SJCRH30 (cell line): ENCODE measurements around the genes CD36, HGF, SEMA3D and CROT.

DNA sequence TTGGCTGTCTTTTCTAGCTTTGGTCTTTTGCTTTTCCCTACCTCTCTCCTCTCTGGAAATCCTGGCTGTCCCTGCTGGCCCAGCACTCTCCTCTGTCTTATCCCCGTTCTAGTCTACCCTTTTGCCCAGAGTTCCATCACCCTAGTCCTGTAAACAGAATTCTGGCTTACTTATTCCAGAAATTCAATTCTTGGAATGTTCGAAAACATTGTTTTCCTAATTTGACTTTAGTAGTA is 3.0 kb downstream of the GNAI1 start:
- RAMPAGE, long total RNA, result no peak

DNA sequence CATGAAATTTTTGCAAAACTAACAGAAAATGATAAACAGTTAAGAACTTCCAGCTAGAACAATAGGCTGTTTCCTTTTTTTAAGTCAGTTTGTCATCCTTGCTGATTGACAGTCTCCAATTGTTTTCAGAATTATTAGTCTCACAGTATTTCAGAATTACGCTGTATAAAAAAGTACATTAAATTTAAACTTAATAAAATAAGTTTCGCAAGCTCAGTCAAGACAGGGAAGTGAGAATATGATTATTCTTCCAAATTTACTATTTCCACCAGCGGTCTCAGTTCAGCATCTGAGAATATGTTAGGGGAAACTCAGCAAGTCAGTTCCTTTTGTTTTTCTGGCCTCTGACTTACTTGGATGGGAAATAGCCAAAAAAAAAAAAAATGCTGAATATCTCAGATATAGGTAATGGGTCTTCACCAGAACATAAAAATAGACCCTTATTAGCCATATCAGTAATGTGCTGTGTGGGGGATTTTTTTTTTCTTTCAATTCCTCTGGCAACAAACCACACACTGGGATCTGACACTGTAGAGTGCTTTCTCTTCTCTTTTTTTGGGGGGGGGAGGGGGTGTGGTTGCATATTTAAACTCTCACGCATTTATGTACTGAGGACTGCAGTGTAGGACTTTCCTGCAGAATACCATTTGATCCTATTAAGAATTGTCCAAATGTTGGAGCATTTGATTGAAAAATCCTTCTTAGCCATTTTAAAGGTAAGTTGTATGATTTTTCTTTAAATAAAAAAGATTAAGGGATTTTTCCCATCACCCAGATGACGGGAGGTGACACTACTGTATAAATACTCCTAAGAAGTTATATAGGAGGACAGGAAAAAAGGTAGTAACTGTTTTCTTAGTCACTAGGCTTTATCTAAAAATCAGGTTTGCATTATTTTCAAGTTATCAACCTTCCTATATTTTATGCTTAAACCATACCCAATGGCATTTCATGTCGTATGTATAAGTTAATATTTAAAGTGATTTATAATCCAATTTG is at the start of gene CD36:
CD36 (plus strand) TSS at position 612 of the 999 bp plus-strand sequence.
- RAMPAGE, long total RNA, result no peak

DNA sequence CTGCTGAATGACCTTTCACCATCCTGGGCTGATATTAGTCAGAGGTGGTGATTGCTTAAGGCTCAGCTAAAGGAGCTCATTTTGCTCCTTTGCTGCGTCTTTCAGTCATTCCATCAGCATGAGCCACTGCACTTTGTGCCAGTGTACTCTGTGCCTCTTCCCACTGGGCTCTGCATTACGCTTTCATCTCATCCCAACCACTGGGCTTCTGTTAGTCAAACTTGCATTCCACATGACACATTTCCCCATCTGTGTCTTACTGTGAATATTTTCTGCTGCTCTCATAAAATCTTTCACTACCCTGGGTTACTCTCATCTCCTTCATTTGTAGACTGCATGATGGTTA is 84.4 kb downstream of the CD36 start:
- RAMPAGE, long total RNA, result no peak

DNA sequence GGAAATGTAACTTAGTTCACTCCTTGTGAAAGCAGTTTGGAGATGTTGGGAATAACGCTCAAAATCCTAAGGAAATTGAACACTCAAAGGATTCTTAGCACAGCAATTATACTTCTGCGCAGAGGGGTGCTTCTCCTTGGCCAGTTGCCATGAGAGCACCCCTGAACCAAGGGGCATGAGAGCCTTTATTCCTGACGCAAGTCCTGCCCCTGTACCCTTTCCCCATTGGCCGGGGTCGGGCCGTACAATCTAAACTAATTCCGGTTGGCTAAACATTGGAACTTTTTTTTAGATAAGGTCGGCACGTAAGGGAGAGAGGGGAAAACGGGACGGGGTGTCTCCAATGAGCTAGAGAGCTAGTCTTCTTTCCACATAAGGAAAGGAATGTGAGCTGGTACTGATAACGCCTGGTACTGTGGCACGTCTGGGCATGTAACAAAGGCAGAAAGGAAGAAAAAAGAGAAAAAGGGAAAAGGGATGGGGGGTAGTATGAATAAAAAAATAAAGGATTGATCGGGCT is 96.8 kb downstream of the CD36 start:
- RAMPAGE, long total RNA, result no peak

DNA sequence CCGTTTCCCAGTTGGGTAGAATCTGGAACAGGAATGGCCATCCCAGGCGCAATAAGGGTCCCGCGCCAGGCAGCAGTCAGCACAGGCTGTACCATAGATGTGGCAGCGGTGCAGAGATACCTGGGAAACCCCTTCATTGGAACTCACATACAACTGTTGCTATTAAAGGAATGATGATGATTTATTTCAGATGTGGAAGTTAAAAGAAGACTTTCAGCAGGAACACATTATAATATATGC is 119.8 kb downstream of the CD36 start:
- RAMPAGE, long total RNA, result no peak

GRCh38 chr7:80916686-80917269 is 2.1 kb downstream of the SEMA3C start:
- RAMPAGE, long total RNA, result no peak

DNA sequence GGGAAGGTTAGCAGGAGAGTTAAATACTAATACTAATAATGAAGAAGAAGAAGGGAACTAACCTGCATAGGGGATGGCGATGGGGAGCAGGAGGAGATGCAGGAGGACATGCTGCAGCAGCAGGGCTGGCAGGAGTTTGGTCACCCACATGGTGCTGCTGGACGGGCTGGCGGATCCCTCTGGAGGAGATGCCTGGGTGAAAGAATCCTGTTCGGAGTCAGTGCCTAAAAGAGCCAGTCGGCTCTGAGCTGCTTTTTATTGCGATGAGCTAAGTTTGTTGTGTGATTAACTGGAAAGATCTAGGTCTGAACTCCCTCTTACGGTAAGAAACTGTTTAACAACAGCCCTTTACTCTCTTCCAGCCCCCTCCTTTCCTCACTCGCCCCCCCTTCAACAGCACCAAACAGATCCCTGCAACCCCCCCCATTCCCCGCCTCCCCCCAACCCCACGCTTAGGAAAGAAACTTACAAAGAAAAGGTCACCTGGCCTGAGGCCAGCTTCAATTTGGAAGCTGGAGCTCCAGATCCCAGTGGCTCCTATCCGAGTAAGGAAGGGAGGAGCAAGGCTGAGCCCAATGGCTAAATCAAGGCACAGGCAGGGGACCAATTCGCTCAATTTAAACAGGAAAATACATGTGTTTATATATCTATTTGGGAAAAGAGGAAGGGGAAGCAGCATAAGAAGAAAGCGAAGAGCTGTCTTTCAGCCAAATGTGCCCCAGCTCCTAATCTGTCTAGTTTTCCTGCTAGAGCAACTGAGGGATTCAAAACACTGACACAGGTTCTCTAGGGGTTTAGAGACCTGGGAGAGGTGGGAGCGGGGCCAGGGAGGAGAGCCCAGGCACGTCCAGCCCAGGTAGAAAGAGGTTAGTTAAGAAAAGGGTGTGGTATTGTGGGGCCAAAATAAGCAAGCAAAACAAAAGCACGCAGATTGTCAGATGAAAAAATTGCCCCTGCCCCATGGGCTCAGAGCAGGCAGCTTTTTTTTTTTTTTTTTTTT is at the start of gene HGF:
HGF (minus strand) TSS at position 226 of the 1,000 bp plus-strand sequence.
- RAMPAGE, long total RNA, result no peak

DNA sequence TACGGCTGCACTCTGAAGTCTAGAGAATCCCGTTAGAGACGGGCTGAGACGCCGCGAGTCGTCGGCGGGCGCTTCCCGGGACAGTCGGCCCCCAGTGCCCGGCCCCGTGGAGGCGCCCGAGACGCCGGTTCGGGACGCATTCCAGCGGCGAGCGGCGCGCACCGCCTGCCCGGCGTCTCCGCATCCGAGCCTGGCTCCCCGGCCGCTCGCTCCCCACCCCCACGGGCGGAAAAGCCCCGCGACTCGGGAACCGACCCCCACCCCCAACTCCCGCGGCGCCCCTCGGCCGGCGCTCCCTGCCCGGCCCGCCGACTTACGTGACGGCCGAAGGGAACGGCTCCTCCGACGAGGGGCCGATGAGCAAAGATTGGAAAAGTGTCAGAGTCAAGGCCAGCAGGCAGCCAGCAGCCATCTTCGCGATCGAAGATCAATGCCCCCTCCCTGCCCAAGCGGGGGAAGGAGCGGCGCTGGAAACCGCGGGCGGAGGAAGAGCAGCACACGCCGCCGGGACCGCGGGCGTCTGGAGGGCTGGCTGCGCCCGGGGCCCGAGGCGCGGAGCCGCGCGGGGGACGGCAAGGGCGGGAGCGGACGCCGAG is 431 bp downstream of the CACNA2D1 start:
- RAMPAGE, long total RNA, result no peak

- RAMPAGE, long total RNA, result no peak
Observed at GRCh38 chr7:84492375-84493182, 298.0 kb upstream of the SEMA3A start.

GRCh38 chr7:85186568-85187470 is at the start of gene SEMA3D:
Gene SEMA3D (minus strand): TSS chr7:85187056.
- RAMPAGE, long total RNA, result no peak

DNA sequence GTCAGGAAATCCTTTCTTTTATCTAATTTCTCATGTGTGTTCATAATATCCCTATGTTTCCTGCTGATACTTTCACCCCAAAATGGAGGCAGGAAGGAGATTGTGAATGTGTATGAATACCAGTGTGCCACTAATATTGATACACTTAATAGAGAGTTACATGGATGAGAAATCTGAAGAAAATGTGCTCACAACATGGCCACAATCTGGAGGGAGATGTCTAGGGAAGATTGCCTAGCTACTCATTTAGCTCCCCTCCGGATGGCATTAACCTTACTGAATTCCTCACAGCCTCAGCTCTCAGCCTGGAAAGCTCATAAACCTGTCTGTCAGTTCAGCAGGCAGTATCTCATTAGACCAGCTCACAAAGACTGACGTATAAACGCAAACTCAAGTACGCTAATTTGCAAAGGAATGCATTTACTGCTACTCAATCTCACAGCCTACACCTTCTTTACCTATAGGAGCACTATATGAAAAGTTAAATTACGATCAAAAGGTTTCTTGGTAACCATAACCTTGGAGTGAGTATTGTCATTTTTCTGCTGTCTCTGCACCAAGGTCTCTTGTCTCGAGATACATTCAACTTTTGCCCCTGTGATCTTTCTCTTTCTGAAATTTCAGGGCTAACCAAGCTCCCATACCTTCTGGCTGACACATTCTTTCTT is 23.3 kb upstream of the DMTF1 start:
- RAMPAGE, long total RNA, result no peak

DNA sequence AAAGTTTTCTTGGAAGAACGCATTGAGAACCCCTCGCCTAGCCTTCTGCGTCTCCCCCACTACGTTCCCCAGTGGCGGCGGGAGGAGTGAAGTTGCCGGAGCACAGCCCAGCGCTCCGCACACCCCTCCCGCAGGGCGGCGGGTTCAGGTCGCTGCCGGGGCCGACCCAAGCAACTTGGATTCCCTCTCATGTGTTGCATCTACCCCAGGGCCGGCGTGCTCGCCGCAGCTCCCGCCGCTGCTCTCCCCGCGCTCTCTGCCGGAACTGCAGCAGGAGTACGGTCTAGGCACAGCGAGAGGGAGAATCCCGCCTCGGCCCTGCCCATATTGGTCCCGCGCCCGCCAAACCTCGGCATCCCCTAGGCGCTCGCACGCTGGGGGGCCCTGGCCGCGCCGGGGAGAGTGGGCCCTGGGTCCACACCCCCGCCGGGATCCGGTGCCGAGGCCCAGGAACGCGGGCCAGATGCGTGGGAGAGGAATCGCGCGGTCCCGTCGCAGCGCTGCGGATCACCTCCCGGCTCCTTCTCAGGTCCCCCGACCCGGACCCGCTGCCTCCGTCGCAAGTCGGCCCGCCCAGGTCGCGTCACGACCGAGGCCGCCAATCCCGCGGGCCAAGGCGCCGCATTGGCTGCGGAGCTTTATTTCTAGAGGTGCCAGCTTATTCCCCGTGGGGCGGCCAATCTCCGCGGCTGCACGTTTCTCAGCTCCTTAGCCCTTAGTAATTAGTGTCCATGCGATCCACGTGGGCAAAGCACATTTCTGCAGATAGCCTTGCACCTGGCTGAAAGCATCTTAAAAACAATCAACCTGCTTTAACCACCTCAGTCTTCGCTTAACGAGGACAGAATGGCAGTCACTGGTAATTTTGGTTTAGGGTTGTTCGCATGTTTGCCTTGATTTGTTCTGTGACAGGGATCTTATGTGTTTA is 745 bp upstream of the TMEM243 start:
- RAMPAGE, long total RNA, result start-site peak on the minus strand centred at position 542 of the sequence, 40 bp wide, 255 and 219 reads in 2 replicates

- RAMPAGE, long total RNA, result no peak
Observed at GRCh38 chr7:87344768-87345806, at the start of gene CROT. Gene CROT (plus strand): TSS chr7:87345664.

GRCh38 chr7:87391165-87391832 is 45.8 kb downstream of the CROT start:
- RAMPAGE, long total RNA, result no peak

- RAMPAGE, long total RNA, result no peak
Observed at GRCh38 chr7:87735222-87735824, 107.1 kb downstream of the RUNDC3B start.

DNA sequence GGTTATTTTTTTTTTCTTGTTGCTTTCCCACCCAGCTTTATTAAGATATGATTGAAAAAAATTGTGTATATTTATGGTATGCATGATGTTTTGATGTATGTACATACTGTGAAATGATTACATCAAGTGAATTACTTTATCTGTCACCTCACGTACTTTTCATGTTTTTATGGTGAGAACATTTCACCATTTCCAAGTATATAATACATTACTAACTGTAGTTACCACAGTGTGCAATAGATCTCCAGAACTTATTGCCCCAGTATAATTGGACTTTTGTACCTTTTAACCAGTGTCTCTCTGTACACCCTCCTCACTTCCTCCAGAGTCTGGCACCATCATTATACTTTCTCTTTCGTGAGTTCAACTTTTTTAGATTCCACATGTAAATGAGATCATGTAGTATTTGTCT is 111.3 kb downstream of the ADAM22 start:
- RAMPAGE, long total RNA, result no peak

DNA sequence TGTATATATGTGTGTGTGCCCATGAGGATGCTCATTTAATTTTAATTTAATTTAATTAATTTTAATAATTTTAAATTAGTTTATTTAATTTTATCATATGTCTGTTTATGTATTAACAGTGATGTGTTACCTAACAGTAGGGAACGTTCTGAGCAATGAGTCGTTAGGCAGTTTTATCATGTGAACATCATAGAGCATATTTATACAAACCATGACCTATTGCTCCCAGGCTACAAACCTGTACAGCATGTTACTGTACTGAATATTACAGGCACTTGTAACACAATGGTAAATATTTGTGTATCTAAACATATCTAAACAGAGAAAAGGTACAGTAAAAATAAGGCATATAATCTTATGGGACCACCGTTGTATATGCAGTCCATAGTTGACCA is 13.7 kb upstream of the CFAP69 start:
- RAMPAGE, long total RNA, result no peak

- RAMPAGE, long total RNA, result no peak
Observed at GRCh38 chr7:90245558-90245986, 598 bp downstream of the CFAP69 start.

DNA sequence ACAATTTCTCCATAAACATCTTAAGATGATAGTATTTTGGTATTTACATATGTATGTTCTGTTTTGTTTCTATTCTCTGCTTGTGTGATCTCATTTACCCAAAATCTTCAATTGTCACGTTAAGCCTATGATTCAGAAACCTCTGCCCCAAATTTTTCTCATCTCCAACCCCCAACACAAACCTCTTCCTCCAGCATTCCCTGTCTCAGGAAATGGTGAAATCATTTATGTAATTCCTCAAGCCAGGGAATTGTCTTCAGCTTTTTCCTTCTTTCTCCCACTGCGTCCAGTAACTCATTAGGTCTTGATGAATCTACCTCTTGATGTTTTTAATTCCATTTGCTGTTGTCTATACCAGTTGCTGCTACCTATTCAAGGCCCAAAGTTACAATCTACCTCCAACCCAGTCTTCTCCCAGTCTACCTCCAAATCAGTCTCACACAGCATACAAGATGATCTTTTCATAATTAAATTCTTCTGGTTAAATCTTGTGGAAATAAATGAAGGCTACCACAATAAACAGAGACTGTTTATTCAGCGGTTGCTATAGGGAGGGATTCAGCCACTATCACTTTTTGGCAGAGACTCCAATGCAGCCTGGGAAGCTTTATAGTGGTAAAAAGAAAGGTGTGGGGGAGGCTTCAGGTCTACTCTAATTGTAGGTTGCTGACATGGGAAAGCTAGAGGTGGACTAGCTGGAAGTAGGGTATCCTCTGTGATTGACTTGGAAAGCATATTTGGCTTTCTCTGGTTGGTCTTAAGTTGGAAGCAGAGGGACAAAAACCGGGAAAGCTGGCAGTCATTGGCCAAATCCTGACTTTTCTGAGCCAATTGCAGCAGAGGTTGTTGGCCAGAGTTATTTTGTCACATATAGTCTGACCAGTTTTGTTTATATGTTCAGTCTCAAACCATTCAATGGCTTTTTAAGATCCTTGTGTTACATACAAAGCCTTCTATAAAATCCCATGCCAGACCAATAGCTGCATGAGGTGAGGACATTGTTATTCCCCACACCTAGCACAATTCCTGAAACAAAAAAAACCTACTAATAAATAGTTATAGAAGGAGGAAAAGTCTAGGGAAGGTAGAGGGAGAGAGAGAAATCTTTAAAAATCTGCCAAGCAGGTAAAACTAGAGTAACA is 6.0 kb downstream of the CFAP69 start:
- RAMPAGE, long total RNA, result no peak

- RAMPAGE, long total RNA, result no peak
Observed at GRCh38 chr7:90347602-90348143, 1.2 kb downstream of the GTPBP10 start.